Ishikawa (cell line): Measurements from ENCODE around the gene RWDD3.

GRCh38 chr1:94039936-94040413, 81.0 kb downstream of the ABCA4 start:
- RRBS: no CpG with 5 or more reads among the region's 9 CpGs

DNA sequence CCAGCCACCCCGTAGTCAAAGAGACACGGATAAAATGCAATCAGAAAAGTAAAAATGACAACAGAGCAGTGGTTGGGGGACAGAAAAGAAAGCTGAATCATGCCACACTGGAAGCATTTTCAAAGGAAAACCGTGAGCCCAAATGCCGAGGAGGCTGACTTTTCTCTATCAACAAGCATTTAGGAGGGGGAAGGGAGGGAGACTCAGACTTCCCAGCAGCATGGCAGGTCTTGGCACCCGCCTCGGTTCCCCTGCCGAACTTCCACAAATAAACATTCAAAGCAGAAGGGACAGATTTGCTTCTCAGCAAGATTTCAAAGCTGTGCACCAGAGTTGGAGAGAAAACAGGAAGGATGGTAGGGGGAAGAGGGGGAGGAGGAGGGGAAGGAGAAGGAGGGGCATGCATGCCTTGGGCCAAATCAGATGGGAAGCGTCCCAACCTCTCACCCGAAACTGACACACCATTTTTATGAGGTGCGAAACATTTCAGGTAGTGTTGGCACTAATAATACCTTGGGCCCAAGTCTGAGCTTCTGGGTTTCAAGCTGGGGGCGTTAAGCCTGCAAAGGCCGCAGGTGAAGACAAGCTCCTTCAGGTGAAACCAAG, 26.5 kb downstream of the ABCA4 start:
- RRBS: no CpG with 5 or more reads among the region's 12 CpGs

DNA sequence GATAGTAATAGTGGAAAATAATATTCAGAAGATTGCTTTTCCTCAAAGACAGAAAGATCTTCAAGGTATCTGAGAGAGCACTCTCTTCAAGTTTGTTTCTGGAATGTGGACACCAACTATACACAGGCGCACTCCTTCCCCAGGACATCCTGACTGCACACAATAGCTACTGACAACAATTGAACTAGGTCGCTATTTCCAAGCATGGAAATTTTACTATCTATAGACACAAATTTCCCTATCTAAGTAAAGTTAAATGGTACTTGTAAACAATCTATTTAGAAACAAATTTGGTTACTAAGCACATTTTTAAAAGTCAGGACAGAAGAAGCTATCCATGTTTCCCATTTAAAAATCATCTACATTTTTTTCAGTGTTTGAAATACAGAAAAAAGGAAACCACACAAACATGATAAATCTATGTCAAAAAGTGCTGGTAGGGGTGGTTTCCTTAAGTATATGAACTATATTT, 19.0 kb downstream of the ARHGAP29 start:
- RRBS: no CpG with 5 or more reads among the region's 2 CpGs

GRCh38 chr1:94237821-94238180, 417 bp upstream of the ARHGAP29 start:
- RRBS: no CpG with 5 or more reads among the region's 13 CpGs

DNA sequence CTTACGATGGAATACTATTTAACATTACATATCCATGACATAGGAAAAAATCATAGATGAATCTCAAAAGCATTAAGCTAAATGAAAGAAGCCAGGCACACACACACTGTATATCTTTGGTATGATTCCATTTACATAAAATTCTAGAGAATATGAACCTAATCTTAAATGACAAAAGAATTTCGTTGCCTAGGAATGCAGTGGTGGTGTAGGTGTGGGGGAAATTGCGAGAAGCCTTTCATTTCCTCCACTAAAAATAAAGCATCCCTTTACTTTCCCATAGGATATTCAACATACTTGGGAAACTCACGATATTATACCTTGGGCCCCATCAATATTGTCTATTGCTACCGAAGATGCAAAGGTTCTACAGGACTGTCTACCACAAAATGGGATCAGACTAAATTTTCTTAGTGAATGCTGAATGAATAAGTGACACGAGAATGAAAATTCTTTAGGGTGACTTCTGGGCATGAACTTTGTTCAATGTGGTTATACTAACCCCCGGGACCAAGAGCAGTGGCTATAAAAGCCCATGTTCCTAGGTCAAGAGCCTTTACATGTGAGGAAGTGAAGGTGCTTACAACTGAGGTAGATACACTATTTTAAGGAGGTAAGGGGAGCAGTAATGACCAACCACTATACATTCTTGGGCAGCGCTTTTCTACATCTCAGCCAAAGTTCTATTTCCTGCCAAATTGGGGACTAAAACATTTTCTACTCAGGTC, 8.1 kb upstream of the ARHGAP29 start:
- RRBS: no CpG with 5 or more reads among the region's 8 CpGs

GRCh38 chr1:94247066-94248202, 10.1 kb upstream of the ARHGAP29 start:
- RRBS: 2% methylated on average over 48 of the region's 105 CpGs

DNA sequence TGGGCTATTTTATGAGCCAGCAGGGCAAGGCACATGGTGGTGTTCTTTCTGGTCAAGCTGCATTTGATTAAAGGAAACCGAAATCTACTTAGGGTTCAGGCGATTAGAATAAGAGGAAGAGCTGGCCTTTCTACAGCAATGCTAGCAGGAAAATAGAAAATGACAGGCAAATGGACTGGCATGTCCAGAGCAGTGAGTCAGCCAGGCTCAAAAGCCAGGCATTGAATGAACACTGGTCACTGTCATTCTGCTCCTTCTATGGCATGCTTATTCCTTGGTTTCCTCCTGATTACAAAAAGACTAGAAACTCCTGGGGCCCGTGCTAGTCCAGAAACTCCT, 28.6 kb upstream of the ARHGAP29 start:
- RRBS: no CpG with 5 or more reads among the region's 3 CpGs

- RRBS: no CpG with 5 or more reads among the region's 3 CpGs
Observed at GRCh38 chr1:94299624-94299930, 62.2 kb upstream of the ARHGAP29 start.

- RRBS: no CpG with 5 or more reads among the region's 3 CpGs
Observed at GRCh38 chr1:94355459-94355848, 62.7 kb upstream of the ABCD3 start.

- RRBS: no CpG with 5 or more reads among the region's 10 CpGs
Observed at GRCh38 chr1:94620460-94621149, 79.0 kb upstream of the F3 start.

GRCh38 chr1:94900675-94900874, 26.3 kb downstream of the CNN3 start:
- RRBS: no CpG with 5 or more reads among the region's 2 CpGs

- RRBS: 2% methylated on average over 4 of the region's 25 CpGs
Observed at GRCh38 chr1:94925385-94926141, 1.3 kb downstream of the CNN3 start.

DNA sequence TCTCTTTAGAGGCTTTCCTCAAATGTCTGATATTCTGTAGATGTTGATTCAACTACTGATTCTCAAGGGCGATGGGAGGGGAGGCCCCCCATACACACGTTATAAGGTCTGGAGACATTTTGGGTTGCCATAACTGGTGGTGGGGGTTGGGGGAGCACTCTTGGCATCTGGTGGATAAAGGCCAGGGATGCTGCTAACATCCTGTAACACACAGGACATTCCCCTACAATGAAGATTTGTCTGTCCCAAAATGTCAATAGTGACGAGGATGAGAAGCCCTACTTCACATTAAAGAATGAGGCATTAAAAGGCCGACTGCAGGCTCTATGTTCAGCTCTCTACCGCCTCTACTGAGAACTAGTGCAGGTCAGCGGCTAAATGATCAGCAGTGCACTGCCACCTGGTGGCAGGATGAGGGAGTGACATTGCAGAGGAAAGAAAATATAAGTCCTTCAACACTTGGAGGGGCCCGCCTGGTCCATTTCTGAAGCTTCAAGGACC, 29.5 kb downstream of the ALG14 start:
- RRBS: no CpG with 5 or more reads among the region's 7 CpGs

DNA sequence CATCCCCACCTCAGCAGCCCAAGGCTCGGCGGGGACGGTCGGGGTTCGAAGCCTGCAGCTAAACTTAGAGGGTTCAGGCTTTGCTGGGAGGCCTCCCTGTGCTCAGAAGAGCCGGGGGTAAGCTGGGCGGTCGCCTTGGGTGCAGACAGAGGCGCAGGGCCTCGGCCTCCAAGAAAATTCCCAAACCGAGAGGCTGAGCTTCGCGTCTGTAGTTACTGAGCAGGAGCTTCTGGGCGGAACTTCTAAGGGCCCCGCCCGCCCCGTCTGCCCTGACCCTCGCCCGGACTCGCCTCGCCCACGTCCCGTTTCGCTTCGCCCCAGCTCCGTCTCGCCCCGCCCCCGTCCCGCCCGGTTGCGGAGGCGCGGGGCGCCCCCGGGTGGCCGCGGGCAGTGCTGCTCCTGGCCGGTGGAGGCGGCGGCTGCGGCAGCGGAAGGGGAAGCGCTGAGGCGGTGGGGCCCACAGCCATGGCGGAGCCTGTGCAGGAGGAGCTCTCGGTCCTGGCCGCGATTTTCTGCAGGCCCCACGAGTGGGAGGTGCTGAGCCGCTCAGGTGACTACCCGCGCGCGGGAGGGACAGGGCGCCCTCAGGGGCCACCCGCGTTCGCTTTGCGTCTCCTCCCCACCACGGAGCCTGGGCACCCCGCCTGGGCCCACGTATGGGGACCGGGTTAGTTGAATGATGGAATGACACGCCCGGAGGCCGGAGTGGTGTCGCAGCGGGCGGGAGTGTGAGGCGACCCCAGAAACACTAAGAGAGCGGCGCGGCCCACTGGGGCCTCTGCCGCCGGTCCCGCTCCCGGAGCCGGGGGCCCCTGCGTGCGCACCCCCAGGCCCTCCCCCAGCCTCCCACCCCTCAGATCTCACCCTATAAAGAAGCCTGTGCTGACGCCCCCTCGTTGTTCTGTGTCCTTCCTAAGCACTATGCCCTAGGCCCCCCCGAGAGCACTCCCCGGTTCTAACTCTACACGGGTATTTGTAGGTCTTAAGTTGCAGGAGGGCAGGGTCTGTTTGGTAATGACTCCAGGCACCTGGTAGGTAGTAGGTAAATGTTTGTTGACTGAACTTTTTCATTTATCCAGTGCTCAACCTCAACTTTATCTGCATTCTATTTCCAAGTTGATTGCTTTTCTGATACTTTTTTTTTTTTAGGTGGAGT, at the start of gene RWDD3:
Gene RWDD3 (plus strand): TSS at position 445 of the 1,156 bp plus-strand sequence.
- RRBS: 4% methylated on average over 23 of the region's 86 CpGs

DNA sequence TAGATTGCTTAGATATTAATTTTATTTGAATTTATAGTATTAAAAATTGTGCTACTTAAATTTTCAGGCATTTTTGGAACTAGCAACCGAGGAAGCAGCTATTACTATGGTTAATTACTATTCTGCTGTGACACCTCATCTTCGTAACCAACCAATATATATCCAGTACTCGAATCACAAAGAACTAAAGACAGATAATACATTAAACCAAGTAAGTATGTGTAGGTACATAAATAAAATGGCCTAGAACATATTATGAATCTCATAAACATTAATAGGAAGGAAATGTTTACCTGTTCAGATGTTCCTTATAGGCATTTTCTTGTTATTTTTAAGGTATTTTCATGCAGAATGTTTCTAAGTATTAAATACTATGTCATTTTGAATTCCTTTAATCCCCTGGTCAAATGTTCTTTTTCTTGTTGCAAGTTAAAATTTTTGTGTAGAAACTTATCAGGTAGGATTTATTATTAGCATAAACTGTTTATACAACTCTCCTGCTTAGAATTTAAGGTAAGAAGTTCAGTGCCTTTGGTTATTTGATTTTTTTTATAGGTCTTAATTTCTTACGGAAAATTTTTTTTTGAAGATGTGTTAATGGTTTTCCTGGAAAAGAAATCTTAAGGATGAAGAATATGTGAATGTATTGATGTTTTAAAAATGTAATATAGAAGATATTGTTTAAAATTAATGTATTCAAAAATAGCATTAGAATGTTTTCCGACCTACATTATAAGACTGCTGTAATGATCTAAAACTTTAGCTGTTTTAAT, 49.2 kb downstream of the PTBP2 start:
- RRBS: no CpG with 5 or more reads among the region's 5 CpGs

DNA sequence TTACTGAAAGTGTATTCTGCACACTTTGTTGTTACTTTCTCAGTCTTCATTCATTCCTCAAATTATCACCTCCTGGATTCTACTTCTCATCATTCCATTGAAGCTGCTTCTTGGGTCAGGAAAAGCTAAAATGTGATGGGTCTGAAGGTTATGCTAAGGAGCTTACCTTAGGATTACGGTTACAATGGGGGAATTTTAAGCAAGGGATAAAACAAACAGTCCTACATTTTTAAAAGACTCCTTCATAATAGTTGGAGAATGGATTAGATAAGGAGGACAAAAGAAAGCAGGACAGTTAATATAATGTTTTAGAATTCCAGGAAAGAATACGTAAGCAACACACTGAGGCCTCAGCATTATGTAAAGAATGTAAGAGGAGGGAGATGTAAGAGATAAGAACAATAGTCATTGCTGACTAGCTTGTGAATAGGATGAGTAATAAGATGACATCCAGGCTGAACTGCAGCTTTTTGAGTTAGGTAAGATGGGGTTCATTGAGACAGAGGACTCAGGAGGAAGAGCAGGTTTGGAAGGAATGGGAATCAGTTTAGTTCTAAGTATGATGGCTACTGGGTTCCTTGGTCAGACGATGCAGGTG, 372.6 kb downstream of the PTBP2 start:
- RRBS: no CpG with 5 or more reads among the region's 3 CpGs

DNA sequence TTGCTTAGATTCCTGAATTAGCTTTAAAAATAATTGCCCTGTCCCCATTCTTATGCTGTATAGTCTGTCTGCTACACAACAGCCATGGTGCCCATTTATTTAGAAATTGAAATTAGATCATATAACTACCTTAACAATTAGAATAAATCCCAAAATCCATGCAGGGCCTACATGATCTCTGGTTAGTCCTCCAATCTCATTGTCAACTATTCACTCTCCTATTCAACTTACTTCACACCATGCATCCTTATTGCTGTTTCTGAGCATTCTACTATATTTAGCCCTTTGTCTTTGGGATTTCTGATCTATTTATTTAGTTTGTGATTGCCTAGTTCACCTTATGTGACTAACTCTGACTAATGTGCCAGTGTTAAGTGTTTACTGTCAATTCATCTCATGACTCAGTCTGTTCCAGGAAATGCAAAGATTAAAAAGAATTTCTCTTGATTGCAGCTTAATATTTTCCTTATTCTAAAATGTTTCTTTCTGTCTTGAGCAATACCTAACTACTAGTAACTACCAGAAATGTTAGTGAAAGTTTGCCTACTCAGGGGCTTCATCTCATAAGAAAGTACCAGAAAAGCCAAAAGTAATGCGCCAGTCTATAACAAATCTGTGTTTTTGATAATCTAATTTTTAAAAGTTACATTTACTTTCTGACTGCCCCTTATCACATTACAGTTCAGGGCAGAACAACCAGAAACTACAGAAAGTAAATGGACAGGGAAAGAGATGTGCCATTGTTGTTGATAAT, 556.3 kb downstream of the PTBP2 start:
- RRBS: no CpG with 5 or more reads among the region's 1 CpG

- RRBS: no CpG with 5 or more reads among the region's 5 CpGs
Observed at GRCh38 chr1:97943296-97943819, 22.5 kb upstream of the DPYD start.

DNA sequence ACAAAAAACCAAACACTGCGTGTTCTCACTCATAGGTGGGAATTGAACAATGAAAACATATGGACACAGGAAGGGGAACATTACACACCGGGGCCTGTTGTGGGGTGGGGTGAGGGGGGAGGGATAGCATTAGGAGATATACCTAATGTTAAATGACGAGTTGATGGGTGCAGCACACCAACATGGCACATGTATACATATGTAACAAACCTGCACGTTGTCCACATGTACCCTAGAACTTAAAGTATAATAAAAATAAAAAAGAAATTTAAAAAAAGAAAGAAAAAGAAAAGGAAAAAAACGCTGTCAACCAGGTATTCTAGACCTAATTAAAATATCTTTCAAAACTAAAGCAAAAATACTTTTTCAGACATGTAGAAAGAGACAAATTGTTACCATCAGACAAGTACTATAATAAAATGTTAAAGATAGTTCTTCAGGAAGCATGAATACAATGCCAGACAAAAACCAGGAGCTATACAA, 124.3 kb upstream of the PALMD start:
- RRBS: no CpG with 5 or more reads among the region's 5 CpGs